Fibroblast of villous mesenchyme (primary cell): ENCODE measurements around a stretch of chr1.

DNA sequence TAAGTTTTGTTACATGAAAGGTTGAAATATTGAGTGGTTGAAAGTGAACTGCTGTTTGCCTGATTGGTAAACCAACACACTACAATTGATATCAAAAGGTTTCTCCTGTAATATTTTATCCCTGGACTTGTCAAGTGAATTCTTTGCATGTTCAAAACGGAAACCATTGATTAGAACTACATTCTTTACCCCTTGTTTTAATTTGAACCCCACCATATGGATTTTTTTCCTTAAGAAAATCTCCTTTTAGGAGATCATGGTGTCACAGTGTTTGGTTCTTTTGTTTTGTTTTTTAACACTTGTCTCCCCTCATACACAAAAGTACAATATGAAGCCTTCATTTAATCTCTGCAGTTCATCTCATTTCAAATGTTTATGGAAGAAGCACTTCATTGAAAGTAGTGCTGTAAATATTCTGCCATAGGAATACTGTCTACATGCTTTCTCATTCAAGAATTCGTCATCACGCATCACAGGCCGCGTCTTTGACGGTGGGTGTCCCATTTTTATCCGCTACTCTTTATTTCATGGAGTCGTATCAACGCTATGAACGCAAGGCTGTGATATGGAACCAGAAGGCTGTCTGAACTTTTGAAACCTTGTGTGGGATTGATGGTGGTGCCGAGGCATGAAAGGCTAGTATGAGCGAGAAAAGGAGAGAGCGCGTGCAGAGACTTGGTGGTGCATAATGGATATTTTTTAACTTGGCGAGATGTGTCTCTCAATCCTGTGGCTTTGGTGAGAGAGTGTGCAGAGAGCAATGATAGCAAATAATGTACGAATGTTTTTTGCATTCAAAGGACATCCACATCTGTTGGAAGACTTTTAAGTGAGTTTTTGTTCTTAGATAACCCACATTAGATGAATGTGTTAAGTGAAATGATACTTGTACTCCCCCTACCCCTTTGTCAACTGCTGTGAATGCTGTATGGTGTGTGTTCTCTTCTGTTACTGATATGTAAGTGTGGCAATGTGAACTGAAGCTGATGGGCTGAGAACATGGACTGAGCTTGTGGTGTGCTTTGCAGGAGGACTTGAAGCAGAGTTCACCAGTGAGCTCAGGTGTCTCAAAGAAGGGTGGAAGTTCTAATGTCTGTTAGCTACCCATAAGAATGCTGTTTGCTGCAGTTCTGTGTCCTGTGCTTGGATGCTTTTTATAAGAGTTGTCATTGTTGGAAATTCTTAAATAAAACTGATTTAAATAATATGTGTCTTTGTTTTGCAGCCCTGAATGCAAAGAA, 10.8 kb downstream of the TARDBP start:
- CAGE, long polyA plus RNA = no peak

- CAGE, long polyA plus RNA = no peak
These were observed 14.2 kb downstream of the TARDBP start for GRCh38 chr1:11026509-11027127.

DNA sequence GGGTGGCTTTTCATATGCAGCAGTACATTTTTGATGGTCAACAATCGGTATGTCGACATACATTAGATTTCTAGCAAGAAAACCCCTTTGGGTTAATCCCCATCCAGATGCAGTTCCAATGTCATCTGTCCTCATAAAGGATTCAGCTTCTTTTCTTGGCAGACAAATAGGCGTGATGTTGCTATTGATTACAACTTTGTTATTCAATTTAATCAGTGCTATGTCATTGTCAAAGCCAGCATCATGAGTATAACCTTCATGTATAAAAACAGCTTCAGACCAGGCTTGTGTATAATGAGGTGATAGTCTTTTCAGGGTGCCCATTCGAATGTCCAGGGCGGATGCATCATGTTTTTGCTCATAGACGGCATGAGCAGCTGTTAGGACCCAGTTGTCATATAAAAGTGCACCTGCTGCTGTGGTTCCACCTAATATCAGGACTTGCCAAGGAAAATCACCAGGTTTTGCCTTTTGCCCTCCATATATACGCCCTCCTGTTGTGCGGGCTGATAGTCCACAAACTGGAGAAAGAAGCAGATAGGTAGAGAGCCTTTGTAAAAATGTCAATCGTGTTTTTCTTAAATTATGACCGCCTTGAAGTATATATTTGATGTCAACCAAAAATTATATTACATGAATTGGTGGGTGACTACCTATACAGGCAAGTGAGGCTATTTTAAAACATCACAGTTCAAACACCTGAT, 14.8 kb downstream of the TARDBP start:
- CAGE, long polyA plus RNA = no peak

- CAGE, long polyA plus RNA = no peak
These were observed 7.4 kb upstream of the EXOSC10 start for GRCh38 chr1:11106981-11107581.

DNA sequence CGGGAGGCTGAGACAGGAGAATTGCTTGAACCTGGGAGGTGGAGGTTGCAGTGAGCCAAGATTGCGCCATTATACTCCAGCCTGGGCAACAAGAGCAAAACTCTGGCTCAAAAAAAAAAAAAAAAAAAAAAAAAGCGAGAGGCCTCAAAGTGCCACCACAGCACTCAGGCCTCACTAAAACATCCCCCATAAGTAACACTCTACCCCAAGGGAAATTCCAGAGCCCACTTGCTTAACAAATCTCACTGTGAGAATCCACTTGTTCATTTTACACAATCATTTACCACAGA, 26.2 kb upstream of the EXOSC10 start:
- CAGE, long polyA plus RNA = no peak

- CAGE, long polyA plus RNA = no peak
These were observed 66.8 kb downstream of the UBIAD1 start for GRCh38 chr1:11339678-11340350.

GRCh38 chr1:11501727-11502305, 22.9 kb downstream of the DISP3 start:
- CAGE, long polyA plus RNA = no peak

DNA sequence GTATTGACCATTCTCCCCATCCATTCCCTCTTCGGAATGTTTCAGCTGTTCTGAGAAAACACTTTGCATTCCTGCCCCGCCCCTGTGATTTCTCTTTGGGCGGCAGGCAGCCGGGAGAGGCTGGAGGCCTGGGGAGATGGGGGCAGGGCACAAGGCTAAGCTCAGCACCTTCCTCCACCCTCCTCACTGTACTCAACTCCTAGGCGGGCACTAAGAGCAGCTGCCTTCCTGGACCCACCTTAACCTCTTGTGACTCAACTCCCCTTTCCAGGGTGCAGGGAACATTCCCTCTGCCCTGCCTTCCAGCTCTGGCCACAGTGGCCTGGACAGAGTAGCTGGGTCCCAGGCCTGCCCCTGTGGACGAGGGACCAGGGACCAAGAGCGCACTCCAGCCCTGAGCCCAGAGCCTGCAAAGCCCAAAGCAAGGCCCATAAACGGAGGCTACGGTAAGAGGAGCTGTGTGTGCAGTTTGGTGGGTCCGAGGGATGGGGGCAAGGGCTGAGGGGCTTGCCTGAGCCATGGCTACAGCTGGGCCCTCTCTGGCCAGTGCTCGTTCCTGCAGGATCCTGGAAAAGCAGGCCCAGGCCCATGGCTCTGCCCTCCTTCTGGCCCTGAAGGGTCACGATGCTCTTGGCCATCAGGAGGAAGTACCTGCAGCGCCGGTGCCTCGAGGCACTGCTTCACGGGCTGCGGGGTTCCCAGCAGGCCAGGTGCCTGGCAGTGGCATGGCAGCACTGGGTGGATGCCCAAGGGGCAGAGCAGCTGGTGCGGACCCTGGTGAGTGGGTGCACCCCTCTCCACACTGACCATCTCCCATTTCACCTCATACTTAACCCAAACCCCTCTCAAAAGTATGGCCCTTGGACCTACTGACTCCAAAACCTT, 17.9 kb downstream of the MTHFR start:
- CAGE, long polyA plus RNA = no peak

DNA sequence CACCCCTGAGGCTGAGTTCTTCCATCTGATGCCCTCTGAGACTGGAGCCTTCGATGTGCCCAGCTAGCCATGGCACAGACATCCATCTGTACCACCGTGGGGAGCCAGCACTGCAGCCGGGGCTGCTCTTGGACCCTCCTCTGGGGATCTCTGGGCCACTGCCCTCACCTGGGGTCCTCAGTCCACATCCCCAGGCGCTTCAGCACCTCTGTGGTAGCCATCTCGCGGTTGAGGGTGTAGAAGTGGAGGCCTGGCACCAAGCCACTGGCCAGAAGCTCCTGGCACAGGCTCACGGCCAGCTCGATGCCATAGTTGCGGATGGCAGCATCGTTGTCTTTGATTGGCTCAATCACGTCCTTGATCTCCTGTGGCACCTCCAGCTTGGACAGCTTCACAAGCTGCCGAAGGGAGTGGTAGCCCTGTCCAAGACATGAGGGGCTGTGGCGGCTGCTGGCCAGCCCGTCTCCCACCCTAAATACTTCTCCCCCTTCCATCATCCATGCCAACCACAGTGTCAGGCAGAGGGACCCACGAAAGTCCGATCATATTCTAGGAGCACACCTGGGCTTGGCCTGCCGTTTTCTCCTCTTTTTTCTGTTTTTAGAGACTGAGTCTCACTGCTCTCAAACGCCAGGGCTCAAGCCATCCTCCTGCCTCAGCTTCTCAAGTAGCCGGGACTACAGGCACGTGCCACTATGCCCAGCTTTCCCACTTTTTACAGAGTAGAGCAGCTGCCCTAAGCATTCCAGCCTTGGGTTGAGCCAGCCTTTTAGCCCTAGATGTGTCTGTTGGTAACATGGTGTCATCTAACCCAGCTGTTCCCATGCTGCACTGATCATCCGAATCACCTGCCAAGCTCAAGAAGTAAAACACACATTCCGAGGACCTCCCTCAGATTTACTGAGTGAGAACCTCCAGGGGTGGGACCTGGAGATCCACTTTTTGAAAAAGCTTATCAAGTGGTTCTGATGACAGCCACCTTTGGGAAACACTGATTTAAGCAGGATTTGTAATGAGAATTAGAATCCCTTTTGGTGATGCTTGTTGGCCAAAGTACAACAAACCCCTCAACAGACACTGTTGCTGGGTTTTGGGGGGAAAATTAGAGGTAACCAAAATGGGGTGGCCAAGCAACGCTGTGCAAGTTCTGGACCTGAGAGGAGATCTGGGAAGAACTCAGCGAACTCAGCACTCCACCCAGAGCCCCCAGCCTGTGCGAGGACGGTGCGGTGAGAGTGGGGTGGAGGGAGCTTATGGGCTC, 10.4 kb downstream of the MTHFR start:
- CAGE, long polyA plus RNA = no peak

- CAGE, long polyA plus RNA = no peak
These were observed 253 bp downstream of the CLCN6 start for GRCh38 chr1:11806313-11806575.

DNA sequence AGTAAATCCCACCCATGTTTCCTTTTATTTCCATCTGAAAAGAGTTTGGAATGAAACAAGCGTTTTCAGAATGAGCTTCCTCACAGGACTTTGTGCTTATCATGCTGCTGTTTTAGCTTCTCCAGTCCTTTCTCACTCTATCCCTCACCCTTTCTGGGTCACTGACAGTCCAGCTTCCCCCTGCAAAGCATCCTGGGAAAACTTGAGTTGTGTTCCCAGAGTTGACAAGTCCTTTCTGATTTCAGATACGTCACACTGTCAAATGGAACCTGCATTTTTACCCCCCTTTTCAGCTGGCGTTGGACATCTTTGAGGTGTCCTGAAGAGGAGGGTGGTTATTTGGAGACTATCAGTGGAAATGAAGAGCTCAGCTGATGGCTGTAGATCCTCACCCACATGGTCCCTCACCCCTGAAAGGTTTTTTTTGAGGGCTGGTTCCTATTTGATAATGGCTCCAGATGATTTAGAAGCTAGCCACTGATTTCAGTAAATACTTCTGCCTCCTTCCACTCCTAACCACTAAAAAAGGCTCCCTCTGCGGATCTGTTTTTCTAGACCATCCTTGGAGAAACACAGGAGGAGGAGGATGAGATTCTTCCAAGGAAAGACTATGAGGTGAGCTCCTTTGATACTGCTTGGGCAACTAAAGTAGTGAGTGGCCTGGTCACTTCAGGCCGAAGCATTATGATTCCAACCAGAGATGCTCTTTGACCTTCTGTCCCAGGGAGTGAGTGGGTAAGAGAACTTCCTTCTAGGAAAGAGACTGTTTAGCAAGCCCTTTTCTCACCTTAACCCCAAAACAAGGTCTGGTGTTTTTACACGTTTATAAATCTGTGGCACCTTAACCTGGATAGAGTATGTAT, 816 bp downstream of the CLCN6 start:
- CAGE, long polyA plus RNA = no peak

DNA sequence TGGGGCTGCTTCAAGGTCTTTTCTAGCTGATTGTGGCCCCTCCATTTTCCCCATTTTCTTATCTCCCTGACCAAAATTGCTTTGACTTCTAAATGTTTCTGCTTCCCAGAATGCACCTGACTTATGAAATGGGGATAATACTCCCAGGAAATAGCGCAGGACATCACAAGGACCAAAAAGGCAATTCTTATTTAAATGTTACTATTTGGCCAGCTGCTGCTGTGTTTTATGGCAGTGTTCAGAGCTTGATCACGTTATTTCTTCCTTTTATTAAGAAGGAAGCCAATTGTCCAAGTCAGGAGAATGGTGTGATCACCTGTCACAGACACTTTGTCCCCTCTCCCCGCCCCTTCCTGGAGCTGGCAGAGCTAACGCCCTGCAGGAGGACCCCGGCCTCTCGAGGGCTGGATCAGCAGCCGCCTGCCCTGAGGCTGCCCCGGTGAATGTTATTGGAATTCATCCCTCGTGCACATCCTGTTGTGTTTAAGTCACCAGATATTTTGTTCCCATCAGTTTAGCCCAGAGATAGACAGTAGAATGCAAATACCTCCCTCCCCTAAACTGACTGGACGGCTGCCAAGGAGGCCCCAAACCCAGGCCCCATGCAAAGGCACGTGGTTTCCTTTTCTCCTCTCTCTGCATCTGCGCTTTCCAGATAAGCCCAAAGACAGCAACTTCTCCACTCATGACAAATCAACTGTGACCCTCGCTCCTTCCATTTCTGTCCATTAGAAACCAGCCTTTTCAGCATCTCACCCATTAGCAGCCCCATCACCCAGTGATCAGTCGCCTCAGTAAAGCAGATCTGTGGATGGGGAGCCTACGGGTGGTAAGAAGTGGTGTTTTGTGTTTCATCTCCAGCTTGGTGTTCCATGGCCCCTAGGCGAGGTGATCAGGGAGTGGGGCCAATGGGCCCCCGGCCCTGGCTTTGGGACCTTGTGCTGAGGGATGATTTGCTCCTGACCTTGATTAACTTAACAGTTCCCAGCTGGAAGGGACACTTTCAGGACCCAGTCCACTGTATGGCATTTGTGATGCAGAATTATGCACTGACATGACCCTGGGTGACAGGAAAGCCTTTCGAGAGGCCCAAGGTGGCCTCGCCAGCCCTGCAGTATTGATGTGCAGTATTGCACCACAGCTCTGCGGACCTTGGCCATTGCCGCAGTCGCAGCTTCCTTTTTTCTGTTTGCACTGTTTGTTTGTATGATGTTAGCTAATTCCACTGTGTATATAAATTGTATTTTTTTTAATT, 5.4 kb downstream of the NPPA start:
- CAGE, long polyA plus RNA = no peak

DNA sequence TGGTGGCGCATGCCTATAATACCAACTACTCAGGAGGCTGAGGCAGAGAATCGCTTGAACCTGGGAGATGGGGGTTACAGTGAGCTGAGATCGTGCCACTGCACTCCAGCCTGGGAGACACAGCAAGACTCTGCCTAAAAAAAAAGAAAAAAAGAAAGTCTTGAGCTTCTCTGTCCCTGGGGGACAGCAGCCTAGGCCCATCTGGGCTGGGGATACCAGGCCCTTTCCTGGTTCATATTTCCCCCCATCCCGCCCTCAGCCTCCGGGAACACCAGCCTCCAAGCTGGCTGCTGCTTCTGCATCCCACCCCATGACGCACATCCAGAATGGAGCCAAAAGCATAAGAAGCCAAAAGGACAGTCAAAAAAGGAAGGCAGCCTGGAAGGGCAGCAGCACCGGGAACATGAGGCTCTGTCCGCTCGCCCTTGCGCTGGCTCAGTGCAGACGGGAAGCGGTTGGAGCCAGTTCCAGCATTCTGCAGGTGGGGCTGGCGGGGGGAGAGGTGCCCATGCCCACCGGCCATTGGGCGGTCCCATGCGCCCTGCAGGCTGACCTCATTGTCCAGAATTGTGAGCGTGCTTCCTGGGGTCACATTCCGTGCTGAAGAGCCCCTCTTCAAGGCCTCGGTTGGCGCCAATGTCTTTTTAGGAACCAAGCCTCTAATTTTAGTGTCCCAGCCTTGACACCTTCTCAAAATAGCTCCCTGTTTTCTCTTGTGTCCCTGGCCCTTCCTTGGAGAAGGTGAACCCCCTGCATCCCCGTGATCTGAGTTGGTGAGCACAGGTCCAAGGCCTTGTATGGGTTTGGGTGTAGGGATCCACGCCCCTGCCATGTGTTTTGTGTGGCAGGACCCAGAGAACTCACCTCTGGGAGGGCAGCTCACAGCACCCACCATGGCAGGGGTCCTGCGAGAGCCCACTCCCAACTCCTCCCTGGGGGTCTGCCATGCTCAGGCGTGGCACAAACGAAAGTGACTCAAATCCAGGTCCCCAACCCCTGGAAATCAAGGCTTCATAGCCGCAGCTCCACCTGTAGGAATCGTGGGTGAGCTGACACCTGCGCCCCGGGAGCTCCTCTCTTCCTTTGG, 28.4 kb upstream of the NPPB start:
- CAGE, long polyA plus RNA = no peak

GRCh38 chr1:11907964-11908914, 18.0 kb downstream of the KIAA2013 start:
- CAGE, long polyA plus RNA = no peak

- CAGE, long polyA plus RNA = no peak
These were observed 7.5 kb downstream of the KIAA2013 start for GRCh38 chr1:11918608-11919286.

- CAGE, long polyA plus RNA = no peak
These were observed 3.8 kb downstream of the MFN2 start for GRCh38 chr1:11984011-11984519.

DNA sequence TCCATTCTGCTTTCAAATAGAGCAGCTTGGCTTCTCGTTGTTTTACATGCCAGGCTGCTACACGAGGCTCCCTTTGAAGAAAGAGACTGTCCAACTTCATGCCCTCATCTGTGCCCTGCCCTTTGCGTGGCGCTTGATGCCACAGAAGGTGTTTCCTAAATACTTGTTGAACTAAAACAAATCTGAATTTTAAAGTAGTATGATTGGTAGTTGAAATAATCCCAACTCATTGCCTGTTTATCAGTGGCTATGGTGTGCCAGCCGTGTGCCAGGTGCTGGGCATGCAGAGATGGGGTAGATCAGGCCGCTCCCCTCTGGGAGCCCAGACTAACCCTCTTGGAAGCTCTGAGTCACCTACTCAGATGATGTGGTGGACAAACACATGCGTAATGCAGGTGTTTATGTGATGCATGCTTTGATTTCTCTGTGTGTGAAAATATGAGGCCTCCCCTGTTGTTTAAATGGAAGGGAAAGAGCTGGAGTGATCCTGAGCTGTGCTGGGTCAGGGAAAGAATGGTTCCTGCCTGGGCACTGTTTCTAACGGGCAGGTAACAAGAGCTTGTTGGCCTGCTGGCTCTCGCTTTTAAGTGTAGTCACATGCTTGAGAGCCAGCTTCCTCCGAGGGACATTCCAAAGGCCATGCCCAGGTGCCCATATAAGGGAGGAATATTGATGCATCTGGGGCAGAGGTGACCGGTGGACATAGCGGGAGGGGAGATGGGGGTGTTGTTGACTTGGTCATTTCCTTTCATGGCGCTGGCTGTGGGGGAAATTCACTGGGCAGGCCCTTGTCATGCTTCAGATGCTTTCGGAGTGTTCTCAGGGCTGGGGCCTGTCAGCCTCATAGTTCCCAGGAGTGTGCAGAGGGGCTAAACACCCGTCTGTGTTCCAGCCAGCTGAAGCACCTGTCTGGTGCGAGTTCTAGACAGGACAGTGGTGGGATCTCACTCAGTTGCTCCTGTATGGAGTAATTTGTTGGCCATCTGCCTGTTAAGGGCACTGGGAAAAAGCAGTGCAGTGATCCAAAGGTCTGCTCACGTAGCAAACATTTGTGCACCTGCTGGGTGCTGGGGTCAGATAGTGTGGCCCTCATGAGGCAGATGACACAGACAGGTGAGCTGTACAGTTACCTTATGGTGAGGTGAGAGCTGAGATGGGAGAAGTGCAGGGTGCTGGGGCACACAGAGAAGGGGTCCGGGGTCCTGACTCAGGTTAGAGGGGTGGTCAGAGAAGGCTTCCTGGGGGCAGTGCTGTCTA, 10.3 kb downstream of the MFN2 start:
- CAGE, long polyA plus RNA = no peak

DNA sequence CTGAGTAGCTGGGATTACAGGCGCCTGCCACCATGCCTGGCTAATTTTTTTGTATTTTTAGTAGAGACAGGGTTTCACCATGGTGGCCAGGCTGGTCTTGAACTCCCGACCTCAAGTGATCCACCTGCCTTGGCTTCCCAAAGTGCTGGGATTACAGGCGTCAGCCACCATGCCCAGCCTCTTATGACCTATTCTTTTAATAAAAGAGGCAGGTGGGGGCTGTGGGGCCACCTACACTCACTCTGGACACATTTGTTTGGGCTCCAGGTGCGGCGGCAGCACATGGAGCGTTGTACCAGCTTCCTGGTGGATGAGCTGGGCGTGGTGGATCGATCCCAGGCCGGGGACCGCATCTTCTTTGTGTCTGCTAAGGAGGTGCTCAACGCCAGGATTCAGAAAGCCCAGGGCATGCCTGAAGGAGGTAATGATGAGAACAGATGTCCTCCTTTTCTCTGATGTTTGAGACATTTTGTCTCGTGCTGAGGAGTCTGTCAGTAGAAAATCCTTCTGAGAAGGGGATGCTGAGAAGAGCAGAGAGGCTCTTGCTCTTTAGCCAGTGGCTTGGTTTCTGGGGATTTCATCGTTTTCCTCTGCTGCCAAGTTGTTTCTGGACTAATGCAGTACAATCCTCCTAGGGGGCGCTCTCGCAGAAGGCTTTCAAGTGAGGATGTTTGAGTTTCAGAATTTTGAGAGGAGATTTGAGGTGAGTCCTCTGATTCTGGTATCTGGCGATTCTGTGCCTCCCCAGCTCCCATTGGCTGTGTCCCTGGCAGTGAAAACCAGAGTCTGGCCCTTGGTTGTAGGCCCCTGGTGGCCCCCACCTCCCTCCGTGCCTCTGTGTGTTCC, 17.9 kb upstream of the MIIP start:
- CAGE, long polyA plus RNA = no peak

DNA sequence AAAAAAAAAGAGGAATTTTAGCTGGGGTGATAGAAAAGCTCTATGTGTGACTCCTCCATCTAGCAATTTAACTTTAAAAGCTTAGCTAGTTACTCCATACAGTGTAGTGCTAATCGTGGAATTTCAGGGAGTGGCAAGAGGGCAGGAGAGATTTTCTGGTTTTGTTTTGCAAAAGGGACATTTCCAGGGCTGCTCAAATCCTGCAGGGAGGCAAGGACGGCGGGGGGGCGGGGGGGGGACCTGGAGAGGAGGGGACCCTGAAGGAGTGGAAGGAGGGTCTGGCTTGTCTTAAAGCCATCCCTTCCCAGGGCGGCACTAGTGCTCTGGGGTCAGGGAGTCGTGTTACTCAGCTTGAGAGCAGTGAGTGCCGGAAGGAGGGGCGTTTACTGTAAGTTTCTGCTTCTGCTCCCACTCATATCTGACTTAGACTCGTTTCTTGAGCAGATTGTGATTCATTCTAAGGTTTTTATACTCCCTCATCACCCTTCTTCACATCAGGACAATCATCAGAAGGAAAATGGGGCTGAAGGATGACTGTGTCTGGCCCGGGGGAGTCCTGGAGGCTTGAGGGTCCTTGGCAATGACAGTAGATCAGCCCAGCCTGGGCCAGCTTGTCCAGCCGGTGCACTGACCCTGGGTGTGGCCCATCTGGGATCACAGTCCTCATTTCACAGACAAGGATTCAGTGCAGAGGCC, 4.7 kb downstream of the TNFRSF8 start:
- CAGE, long polyA plus RNA = no peak

DNA sequence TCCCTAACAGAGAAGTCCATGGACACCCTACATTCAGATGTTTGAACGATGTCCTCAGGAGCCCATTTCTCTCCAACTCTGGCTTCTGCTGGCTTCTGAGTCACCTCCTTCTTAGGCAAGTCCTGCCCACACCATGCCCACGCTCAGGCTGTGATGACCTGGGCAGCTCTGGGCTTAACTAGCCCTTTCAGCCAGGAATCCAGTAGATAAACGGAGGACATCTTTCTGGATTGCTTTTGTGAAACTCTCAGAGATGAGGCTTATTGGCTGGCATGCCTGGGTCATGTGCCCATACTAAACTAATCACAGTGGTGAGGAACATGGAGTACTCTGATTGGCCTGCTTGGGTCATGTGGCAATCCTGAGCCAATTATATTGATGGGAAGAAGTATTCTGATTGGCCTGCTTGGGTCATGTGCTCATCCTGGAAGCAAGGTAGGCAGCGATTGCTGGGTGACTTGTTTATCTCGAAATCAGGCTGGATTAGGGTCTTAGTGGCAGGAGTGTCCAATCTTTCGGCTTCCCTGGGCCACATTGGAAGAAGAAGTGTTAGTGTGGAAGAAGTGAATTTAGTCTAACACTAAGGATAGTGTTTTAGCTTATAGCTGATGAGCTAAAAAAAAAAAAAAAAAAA, 32.8 kb downstream of the TNFRSF8 start:
- CAGE, long polyA plus RNA = no peak